Peripheral blood mononuclear cell (primary cell): ENCODE results near the genes TRAF6 and API5.

DNA sequence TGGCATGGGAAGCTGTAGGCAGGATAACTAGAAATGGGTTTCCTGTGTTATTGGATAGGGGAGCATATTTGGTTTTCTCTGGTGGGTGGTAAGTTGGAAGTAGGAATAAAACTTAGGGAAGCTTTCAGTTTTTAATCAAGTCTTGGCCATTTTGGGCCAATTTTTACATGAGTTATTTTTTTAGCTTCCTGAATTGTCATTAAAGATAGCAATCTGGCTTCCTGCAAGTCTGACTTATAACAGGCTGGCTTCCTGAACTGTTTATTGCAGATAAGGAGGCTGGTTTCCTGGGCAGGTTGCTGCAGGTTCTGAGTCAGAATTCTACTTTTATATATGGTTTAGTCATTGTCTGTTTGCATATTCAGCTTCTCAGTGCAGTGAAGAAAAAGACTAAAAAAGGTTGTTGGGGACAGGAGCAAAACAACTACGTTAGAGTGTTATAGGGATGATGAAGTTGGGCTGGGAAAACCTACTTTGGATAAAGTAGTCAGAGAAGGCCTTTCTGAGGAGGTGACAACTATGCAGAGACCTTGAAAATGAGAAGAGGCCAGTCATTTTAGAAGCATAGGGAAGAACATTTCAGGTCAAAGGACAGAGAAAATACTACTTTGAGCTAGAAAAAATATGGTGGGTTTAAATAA, 106.5 kb downstream of the APIP start:
- PRO-cap, 8 experiments, result no peak in any of the 8 experiments

DNA sequence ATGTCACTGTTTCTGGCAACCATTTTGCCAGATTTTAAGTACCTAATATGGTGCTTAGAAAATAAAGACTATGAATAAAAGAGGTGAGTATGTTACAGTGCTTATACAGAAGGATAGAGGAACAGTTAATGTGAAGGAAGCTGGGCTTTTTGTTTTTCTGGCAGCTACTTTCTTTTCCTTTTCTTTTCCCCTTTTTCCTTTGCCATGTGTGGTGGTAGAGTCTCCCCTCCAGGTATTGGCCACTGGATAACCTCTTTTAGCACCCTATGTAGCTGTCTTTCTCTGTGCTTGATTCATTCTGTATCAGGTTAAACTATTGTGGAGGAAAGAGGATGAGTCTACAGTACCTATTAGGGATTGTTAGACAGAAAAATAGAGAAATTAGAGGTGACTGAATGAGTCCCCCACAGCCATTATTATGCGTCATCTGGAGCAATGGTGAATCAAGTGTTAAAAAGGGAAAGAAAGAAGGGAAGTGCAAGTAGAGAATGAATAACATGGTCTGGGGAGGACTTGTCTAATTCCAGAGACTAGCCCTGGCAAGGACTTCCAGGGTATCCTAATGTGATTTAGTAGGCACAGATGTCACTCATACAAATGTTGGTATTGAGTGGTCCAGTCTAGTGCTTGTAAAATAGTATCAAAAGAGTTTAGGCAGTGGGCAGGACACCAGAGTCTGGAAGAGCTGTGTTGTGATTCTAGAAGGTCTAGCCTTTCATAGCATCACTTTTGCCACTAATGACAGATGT, 19.1 kb downstream of the PDHX start:
- PRO-cap, 8 experiments, result no peak in any of the 8 experiments

DNA sequence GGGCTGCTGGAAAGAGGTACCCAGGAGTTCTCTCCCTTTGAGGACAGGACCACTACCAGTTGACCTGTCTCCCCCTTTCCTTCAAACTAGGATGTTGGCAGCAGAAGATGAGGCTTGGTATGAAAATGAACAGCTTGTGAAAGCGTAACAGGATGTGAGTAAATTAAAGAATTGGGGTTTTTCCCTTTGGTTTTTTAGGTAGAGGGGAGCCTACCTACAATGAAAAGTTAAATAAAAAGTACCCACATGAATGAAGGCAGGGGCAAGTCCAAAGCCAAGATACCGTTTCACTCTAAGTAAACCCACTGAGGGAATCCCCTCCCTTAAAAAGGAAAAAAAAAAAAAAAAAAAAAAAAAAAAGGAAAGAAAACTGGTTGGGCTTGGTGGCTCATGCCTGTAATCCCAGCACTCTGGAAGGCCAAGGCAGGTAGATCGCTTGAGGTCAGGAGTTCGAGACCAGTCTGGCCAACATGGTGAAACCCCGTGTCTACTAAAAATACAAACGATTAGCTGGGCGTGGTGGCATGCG, 96.3 kb downstream of the PDHX start:
- PRO-cap, 8 experiments, result peak in 3 of 8 experiments; most common minus-strand start position 88 of the sequence (in 3)

GRCh38 chr11:35045042-35045764, 93.8 kb upstream of the CD44 start:
- PRO-cap, 8 experiments, result peak in 8 of 8 experiments; most common plus-strand start chr11:35045436 (in 8); most common minus-strand start chr11:35045294 (in 4)

- PRO-cap, 8 experiments, result peak in 2 of 8 experiments; most common plus-strand start chr11:35088030 (in 2); most common minus-strand start chr11:35087826 (in 1)
Observed at GRCh38 chr11:35087762-35088568, 51.0 kb upstream of the CD44 start.

DNA sequence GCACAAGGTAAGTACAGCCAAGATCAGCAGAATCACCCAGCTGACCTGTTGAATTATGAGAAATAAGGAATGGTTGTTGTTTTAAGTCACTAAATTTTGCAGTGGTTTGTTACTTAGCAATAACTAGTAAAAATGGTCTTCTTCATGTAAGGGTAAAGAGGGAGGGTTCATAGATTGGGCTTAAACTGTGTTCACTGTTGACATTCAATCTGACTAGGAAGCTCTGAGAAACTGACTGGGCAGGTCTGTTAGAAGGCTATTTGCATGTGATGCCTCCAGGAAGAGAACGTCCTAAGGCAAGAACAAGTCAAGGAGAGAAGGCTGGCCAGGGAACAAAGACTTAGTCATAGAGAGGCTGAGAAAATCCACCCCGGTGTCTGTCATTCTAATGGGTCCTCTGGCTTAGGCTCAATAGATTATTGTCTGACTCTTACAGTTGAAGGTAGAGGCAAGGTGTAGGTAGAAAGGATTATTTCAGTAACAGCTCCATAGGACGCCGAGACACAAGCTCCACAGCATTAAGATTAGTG, 50.3 kb upstream of the CD44 start:
- PRO-cap, 8 experiments, result no peak in any of the 8 experiments

- PRO-cap, 8 experiments, result no peak in any of the 8 experiments
Observed at GRCh38 chr11:35106540-35107134, 32.3 kb upstream of the CD44 start.

DNA sequence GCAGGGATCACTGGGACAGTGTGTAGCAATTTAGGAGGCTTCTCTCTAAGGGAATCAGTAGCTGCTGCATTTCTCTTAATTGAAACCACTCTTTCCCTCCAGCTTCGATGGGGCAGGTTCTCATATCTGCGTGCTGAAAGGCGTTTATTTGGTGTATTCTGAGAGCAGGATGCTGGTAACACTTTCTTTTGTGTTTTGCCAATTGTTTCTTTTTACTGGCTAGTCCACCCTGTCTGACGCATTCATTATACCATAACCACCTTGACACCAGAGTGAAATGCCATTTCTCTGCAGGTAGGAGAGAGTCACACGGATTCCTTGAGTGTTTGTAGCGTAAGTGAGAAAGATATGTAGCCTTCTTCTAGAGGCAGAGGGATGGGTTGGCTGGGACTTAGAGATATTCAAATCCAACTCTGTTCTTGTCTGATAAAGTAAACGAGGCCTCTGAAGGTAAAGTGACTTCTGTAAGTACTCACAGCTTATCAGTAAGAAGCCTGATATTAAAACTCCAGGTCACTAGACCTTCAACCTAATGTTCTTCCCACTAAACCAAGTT, 21.3 kb downstream of the CD44 start:
- PRO-cap, 8 experiments, result peak in 3 of 8 experiments; most common plus-strand start position 284 of the sequence (in 3); most common minus-strand start position 98 of the sequence (in 2)

DNA sequence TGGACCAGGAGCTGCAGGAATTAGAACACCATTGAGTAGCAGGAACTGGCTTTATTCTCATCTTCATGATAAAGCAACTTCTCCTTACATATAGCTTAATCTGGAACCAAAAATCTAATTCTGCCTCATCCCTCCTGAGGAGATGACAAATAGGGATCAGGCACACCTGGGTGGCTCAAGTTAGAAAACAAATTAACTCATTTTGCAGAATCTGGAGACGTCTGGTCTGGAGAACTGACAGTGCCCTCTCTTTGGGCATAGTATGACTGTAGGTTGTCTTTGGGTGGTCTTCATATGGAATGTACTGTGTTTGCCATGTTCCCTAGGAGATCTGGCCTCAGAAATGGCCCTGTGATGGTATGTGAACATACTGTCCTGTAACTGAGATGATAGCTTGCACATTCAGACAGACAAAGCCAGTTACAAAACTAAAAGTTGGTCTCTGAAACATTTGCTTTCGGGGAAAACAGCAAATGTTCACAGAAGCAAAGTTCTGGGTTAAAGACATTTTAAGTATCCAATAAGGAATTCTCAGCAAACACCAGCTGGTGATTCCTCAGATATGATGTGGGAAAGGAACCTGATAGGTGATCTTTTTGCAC, 29.6 kb downstream of the CD44 start:
- PRO-cap, 8 experiments, result peak in 3 of 8 experiments; most common plus-strand start position 212 of the sequence (in 3)

DNA sequence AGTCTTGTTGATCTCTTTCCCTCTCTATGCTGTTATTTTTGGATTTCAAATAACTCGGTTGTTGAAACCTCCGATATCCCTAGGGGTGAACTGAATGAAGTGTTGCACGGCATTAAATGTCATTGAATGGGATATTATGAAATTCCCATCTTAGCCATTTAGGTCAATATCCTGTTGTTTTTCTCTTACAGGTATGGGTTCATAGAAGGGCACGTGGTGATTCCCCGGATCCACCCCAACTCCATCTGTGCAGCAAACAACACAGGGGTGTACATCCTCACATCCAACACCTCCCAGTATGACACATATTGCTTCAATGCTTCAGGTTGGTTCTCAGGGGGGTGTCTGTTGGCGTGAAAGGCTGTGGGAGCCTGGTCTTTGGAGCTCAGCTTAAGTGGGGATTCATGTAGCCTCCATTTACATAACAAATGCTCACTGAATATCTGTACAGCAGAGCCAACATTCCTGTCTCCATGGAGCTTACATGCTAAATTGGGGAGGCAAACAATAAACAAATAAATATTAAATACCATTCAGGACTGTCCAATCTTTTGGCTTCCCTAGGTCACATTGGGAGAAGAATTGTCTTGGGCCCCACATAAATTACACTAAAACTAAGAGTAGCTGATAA, 41.2 kb downstream of the CD44 start:
- PRO-cap, 8 experiments, result peak in 1 of 8 experiments; most common plus-strand start position 354 of the sequence (in 1)

DNA sequence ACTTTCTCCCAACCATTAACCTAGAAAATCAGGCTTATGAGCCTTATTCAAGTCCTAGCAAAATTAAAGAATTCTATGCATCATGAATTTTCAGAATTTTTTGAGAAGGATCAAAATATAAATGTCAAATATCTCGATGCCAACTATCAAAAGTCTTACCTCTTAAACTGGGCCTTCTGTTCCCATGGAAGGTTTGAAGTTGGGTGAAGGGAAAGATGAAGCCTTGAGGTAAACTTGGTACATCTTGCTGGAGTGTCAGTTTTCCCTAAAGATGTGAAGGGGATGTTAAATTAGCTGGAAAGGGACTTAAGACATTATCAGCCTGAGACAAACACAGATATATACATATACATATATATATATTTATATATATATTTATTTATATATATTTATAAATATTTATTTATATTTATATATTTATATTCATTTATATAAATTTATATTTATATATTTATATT, 42.4 kb downstream of the CD44 start:
- PRO-cap, 8 experiments, result peak in 4 of 8 experiments; most common plus-strand start position 192 of the sequence (in 3)

DNA sequence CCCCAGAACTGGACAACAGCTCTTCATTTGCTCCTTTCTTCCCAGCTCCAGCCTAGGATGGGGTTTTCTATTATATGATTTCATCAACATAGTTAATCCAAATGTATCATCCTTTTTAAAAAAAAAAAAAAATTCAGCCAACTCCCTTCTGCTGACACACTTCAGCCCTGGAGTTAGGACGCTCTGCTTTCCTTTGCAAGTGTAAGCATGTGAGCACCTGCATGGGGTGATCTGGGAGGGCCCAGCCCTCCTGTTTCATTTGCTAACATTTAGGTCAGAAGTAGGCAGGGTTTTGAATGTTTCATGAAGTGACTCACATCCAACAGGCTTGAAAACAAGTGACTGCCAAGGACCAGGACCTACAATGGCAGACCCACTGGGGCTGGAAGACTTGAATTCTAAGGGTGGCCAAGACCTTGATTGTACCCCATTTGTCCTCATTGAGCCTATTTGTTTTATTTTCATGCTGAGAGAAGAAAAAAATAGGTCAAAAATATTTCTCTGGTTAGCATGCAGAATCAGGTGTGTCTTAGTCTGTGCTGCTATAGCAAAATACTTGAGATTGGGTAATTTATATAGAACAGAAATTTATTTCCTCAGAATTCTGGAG, 137.5 kb downstream of the CD44 start:
- PRO-cap, 8 experiments, result no peak in any of the 8 experiments

DNA sequence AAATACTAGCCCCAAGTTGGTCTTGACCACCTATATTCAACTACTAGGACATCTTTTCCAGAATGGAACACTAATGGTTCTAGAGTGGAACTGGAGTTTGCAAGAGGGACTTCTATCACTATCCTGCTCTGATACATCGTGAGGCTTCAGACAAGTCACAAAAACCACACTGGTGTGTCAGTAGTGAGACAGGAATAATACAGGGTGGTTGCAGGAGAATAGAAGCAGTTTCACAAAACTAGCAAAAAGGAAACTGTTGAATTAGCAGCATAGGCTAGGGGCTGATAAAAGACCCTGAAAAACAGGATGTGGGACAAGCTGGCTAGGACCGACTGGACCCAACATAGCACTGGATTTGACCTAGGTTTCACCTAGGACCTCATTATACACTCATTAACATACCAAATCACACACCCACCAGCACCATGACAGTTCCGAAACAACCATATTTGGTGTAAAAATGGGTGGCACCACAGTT, 76.4 kb downstream of the SLC1A2 start:
- PRO-cap, 8 experiments, result no peak in any of the 8 experiments

DNA sequence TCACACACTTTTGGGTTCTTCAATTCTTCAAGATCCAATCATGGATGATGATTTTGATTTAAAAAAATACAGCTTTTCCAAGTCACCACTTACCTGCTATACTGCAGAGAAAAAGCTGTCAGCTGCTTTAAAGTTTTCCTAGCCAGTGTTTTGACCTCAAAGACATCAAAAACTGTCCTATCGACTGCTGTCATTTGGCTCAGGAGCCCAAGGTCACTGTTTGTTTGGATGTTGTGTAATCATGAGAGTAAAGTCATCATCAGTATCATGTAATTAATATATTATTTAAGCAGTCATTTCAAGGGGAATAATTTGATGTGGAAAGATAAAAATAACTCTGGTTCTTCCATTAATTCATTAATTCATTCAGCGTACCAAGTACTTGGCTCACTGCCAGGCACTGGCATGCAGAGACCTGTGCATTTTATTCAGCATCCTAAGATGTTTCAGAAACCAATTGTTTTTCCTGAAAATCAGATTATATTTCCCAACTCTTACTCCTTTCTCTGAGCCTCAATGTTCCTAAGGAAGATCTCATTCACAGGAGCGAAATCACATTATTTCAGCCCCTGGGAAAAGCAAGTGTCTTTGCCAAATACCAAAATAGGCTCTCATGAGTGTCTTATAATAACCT, 59.9 kb downstream of the SLC1A2 start:
- PRO-cap, 8 experiments, result no peak in any of the 8 experiments

- PRO-cap, 8 experiments, result no peak in any of the 8 experiments
Observed at GRCh38 chr11:35623559-35624121, 5.4 kb downstream of the FJX1 start.

DNA sequence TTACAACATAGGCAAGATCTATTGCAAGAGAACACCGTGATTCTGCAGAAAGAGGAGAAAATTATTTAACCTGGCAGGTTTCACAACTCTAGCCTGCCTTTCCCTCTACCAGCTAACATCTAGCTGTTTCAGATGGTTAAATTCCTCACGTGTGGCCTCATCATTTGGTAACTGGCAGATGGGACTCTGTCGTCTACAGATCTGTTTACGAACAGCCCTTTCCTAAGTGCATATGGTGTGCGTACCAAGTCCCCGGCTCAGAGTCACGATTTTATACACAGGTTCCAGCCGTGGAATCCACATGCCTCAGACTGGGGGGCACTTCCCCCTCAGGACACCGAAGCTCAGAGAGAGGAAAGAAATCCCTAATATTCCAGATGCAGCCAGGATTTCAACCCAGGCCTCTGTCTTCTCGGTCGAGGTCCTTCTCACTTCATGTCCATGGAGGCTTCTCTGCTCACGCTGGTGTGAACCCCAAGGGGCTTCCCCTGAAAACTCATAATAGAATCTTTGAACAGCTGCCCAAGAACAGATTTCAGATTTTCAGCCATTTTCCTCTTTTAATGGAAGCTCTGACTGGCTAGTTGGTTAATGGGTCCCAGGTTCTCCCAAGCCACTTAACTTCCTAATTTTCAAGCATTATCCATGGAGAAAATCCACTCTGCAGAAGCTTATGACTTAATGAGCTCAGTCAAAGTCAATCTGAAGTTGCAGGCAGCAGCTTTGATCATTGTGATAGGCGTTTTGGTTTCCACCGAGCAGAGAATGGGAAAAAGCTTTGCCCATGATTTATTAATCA, 25.1 kb downstream of the LDLRAD3 start:
- PRO-cap, 8 experiments, result no peak in any of the 8 experiments

GRCh38 chr11:36453636-36454030, 56.4 kb downstream of the TRAF6 start:
- PRO-cap, 8 experiments, result no peak in any of the 8 experiments

GRCh38 chr11:36455627-36456581, 54.2 kb downstream of the TRAF6 start:
- PRO-cap, 8 experiments, result no peak in any of the 8 experiments

- PRO-cap, 8 experiments, result peak in 8 of 8 experiments; most common plus-strand start chr11:36510361 (in 4); most common minus-strand start chr11:36510269 (in 8)
Observed at GRCh38 chr11:36510202-36511006, at the start of gene TRAF6. TRAF6 (minus strand) TSS chr11:36510272.

GRCh38 chr11:43311489-43312278, at the start of gene API5:
API5 (plus strand) TSS chr11:43311996.
- PRO-cap, 8 experiments, result peak in 8 of 8 experiments; most common plus-strand start chr11:43312053 (in 8)